Skin of body (tissue), 2 donors: ENCODE measurements around a stretch of chr12.

GRCh38 chr12:21568-22467, 44.7 kb upstream of the IQSEC3 start:
- RAMPAGE, long total RNA = no peak

GRCh38 chr12:104490-105316, 38.1 kb downstream of the IQSEC3 start:
- RAMPAGE, long total RNA = no peak

DNA sequence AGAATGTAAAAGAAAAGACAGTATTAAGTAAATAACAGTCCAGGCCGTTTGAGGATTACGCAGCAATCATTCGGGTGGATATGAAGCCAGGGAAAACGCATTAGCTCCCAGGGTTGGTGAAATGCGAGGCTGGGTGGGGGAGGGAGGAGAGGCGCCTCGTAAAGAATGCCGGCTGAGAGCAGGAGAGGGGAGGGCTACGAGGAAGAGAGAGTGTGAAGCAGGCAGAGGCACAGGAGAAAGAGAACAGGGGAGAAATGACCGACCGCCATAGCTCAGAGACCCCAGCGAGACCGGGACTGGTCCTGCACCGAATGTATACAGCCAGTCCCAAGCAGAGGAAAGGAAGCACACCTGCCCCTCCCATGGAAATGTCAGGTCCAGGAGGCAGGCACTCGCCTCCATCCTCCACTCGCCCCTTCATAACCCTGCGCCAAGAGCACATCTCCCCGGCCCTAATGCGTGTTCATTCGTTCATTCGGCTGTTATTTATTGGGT, 73.1 kb downstream of the IQSEC3 start:
- RAMPAGE, long total RNA = no peak

- RAMPAGE, long total RNA = no peak
Measured at GRCh38 chr12:189001-189416, 24.9 kb downstream of the SLC6A12 start.

DNA sequence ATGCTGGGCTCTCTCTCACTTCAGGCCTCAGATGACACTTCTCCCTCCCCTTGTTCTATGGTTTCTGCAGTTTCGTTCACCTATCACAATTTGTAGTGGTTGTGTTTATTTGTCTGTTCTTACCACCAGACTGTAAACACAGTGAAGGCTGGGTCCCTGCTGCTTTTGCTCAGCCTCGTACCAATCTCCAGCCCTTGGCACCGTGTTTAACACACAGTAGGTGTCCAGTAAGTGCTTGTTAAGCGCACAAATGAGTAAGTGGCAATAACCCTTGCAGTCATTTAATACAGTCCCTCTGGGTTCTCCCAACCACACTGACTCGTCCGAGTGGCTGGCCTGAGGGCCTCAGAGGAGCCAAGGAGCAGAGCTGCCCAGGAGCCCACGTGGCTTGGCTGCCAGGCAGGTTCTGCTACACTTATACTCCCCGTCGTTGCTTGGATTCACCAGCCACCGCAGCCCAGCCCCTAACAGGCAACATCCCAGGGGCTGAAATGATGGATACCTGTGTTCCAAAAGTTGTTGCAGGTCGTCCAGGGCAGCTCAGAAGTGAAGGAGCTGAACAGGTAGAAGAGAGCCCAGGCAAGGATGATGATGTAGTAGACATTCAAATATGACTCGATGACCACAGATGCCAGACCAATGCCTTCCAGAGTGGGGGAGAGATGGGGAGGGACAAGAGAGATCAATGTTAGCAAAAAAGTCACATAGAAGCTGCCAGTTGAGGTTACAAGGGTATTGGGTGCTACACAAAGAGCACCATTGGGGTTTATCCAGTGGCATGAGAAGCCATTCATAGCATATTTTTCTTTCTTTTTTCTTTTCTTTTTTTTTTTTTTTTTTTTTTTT, 11.5 kb downstream of the SLC6A12 start:
- RAMPAGE, long total RNA = no peak

- RAMPAGE, long total RNA = no peak
Measured at GRCh38 chr12:373564-374318, 15.4 kb downstream of the KDM5A start.

- RAMPAGE, long total RNA = no peak
Measured at GRCh38 chr12:383843-384503, 5.1 kb downstream of the KDM5A start.

- RAMPAGE, long total RNA = no peak
Measured at GRCh38 chr12:484720-485214, 25.0 kb downstream of the B4GALNT3 start.

GRCh38 chr12:574791-575314, 88.4 kb downstream of the NINJ2 start:
- RAMPAGE, long total RNA = no peak

GRCh38 chr12:577970-578377, 85.3 kb downstream of the NINJ2 start:
- RAMPAGE, long total RNA = no peak

GRCh38 chr12:631042-631353, 32.2 kb downstream of the NINJ2 start:
- RAMPAGE, long total RNA = no peak

GRCh38 chr12:763459-764088, 11.2 kb downstream of the WNK1 start:
- RAMPAGE, long total RNA = no peak

GRCh38 chr12:860919-861418, 88.5 kb downstream of the RAD52 start:
- RAMPAGE, long total RNA = no peak

- RAMPAGE, long total RNA = no peak
Measured at GRCh38 chr12:884385-884946, 65.0 kb downstream of the RAD52 start.

- RAMPAGE, long total RNA = no peak
Measured at GRCh38 chr12:907727-908242, 41.7 kb downstream of the RAD52 start.

DNA sequence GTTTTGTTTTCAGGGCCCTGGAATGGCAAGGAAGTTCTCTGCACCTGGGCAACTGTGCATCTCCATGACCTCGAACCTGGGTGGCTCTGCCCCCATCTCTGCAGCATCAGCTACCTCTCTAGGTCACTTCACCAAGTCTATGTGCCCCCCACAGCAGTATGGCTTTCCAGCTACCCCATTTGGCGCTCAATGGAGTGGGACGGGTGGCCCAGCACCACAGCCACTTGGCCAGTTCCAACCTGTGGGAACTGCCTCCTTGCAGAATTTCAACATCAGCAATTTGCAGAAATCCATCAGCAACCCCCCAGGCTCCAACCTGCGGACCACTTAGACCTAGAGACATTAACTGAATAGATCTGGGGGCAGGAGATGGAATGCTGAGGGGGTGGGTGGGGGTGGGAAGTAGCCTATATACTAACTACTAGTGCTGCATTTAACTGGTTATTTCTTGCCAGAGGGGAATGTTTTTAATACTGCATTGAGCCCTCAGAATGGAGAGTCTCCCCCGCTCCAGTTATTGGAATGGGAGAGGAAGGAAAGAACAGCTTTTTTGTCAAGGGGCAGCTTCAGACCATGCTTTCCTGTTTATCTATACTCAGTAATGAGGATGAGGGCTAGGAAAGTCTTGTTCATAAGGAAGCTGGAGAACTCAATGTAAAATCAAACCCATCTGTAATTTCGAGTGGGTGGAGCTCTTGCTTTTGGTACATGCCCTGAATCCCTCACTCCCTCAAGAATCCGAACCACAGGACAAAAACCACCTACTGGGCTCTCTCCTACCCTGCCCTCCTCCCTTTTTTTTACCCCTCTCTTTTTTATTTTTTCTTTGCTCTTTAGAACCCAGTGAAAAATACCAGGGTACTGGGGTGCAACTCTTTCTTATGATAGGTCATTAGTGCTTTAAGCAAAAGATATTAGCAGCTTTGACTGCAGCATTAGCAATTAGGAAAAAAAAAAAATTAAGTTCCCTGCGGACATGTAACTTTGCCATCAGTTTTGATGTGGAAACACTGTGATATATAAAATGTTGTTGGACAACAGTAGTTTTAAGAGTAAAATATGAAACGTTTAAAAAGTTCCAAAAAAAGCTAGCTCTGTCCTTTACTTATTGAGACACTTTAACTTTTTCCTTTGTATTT, 40.7 kb downstream of the RAD52 start:
- RAMPAGE, long total RNA = no peak

- RAMPAGE, long total RNA = no peak
Measured at GRCh38 chr12:1347999-1348269, 246.4 kb downstream of the FBXL14 start.

DNA sequence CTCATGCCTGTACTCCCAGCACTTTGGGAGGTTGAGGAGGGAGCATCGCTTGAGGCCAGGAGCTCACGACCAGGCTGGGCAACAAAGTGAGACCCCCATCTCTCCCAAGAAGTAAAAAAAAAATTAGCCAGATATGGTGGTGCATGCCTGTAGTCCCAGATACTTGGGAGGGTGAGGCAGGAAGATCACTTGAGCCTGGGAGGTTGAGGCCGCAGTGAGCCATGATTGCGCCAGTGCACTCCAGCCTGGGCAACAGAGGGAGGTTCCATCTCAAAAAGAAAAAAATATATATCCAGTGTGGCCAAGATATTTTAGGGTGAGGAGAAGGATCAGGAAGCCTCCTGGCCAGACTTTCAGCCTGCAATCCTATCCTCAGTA, 23.5 kb upstream of the ADIPOR2 start:
- RAMPAGE, long total RNA = no peak

- RAMPAGE, long total RNA = no peak
Measured at GRCh38 chr12:1670855-1671399, 19.9 kb upstream of the ADIPOR2 start.

- RAMPAGE, long total RNA = no peak
Measured at GRCh38 chr12:1711696-1711945, 20.8 kb downstream of the ADIPOR2 start.